Peritoneum (tissue), 1 donor: ENCODE data around the genes ASRGL1 and SCGB1A1.

GRCh38 chr11:61534654-61535261 is 26.2 kb downstream of the LRRC10B start:
- PRO-cap, result no peak

DNA sequence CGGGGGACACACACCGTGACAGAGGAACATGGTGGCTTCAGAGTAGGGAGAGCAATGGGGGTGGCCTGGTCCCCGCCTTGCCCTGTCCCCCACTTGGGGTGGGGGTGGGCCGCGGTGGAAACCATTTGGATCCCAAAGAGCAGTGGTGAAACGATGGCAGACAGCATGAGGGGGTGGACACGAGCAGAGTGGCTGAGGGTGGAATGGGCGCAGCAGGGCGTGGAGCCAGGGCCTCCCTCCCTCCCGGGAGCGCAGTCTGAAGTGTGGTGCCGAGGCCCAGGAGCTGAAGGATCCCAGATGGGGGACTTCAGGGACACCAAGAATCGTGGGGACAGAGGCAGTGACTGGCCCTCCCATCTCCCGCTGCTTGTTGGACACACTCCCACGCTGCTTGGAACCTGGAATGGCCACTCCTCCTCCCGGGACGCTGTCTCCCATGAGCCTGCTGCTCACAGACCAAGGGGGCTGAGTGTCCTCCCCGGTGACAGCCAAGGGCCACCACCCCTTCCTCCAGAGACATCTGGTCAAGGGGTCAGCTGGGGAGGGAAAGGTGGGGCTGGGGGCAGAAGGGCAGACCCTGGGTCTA is 26.8 kb downstream of the LRRC10B start:
- PRO-cap, result no peak

DNA sequence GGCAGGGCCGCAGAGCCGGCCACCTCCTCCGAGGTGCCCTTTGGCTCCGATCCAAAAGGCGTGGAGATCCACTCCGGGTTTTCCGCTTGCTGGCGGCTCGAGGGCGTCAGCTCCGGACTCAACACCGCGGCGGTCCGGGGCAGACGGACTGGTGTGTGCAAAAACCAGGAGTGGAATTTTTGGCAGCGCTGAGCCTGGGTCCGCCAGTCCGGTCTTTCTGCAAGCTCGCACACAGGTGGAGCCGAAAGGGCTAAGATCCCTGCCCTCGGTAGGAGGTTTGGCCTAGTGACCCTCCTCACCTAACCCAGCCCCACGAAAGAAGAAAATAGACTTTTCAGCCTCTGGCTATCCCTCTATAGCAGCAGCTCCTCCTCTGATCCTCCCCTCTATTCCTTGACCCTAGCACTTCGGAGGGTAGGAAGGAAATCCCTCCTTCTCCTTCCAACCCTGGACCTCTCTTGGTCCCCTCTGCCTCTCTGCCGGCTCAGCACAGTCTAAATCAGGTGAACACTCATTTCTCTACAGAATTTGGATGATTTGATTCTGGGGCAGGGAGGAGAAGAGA is 627 bp upstream of the SYT7 start:
- PRO-cap, result no peak

DNA sequence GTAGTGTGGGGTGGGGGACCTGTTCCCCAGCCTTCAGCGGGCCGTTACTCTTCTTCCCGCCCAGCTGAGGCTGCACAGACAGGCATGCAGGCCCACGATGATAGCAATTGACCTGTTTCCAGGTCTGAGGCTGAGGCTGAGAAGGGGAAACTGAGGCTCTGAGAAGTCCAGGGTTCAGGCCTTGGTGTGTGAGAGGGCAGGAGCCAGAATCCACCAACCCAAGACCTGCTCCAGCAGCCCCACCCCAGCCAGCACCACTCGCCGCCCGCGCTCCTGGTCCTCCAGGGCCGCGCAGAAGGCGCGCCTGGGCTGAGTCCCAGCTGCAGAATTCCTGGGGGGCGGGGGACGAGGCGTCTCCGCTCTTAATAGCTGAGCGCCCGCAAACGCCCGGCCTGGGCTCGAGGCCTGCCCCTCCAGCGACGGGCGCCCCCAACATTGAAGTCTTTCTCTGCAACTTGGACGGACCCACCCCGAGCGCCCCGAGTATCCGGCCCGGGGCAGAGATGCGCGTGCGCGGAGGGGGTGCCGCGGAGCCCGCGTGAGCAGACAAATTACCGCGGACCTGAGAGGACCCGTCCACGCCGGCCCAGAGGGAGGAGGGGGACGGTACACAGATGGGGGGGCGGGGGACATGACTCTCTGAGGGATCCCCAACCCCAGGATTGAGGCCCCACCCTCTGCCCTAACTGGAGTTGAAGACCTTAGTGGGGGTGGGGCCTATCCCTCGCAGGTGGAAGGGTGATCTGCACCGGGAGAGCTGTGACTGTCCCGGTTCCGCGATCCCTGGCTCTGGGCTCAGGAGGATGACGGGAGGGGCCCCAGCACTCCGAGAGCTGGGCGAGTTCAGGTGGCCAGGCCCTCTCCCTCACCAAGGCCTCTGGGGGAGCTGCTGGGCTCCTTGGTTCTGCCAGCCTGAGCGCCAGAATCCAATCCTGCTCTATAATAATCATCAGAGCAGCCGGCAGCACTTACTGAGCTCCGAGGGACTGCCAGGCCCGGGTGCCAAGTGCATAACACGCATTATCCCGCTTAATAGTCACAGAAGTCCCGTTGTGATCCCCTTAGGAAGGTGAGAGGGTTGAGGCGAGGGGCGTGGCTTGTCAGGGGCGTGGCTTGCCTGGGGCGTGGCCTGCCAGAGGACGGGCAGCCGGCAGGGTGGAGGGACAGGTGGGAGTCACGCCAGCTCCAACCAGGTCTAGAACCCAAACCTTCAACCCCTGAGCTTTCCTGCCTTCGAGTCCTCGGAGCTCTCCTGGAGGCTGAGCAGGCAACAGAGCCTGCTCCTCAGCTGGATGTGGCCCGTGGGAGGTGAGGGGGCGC is 6.9 kb upstream of the SYT7 start:
- PRO-cap, result no peak

DNA sequence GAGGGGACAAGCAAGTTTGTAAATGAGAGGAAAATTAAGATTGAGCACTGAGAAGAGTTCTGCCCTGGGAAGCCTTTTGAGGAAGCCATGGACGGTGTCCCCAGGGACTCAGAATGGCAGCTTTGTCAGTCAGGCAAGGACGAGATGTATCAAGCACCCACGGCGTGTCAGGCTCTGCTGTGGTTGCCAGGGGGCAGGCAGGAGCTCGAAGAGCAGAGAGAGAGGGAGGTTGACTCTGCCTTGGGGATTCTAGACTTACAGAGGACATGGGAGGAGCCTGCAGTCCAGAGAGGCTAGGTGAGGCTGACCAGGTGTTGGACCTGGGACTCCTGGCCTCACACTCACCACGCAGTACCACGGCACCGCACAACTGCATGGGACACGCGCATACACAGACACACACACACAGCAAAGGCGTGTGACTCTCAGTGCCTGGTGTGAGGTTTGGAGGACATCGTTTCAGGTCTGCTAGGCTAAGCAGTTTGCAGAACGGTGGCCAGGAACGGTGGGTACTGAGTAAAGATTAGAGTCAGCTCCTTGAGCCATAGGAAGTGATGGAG is 29.2 kb upstream of the SYT7 start:
- PRO-cap, result no peak

GRCh38 chr11:61688345-61688694 is 8.1 kb downstream of the DAGLA start:
- PRO-cap, result no peak

GRCh38 chr11:61826392-61826825 is 1.7 kb upstream of the FADS2 start:
- PRO-cap, result no peak

DNA sequence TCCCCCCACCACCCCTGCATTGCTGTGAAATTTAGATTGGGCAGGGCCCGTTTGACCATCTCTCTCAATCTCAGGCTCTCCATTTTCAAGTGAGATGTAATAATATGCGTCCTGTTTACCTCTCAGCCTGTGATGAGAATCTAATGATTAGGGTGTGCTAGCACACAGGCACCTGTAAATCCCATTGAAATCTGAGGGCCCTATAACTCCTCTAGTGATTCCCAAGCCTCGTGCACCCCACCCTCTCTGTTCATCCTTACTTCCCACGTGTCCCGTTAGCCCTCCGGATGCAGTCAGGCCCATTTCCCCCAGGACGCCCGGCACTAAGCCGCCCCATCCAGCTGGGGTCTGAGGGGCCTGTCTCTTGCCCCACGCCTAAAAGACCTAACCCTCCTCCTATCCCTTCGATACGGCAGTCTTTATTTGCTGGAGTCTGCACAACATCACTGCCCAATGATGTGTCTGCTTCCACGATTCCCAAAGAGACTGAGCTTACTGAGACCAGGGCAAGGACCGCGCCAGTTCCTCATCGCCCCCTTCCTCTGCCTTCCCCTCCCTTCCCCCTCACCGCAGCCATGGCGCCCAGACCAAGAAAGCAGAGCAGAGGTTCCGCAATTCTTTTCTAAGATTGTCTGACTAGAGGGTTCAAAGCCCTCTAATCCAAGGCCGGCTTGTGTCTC is 1.1 kb upstream of the FADS2 start:
- PRO-cap, result no peak

- PRO-cap, result no peak
These were observed 2.4 kb downstream of the FADS2 start for GRCh38 chr11:61830175-61831259.

DNA sequence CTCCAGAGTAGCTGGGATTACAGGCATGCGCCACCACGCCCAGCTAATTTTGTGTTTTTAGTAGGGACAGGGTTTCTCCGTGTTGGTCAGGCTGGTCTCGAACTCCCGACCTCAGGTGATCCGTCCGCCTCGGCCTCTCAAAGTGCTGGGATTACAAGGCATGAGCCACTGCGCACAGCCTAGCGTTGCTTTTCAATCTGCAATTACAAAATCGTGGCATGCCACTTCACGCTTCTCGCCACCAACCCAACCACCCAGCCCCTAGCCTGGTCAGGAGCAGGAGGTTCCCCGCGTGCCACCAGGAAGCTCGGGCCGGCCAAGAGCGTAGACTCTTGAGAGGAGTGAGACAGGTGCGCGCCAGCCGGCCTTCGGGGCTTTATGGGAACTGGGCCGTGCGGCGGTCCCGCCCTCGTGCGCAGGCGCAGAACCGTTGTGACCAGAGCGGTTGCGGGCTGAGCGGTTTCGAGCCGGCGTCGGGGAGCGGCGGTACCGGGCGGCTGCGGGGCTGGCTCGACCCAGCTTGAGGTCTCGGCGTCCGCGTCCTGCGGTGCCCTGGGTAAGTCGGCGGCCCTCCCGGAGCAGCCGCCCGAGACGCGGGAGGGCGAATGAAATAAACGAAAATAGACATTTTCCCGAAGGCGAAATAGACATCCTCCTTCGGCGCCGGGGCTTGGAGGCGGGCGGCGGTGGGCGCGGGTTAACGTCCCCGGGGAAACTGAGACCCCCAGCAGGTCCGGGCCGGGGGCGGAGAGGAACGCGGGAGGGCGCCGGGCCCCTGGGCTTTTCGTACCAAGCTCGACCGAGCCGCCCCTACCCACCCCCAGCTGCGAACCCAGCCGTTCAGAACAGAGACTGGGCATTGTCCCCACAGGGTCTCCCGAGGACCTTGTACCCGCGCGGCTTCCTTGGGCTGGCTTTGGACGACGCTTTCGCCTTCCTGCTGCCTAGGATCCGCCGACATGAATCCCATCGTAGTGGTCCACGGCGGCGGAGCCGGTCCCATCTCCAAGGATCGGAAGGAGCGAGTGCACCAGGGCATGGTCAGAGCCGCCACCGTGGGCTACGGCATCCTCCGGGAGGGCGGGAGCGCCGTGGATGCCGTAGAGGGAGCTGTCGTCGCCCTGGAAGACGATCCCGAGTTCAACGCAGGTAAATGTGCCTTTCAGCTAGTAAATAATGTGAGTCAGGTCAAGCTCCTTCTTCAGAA is at the start of gene ASRGL1:
Gene ASRGL1 (plus strand): TSS at position 430 of the 1,207 bp plus-strand sequence.
- PRO-cap, result unidirectional peak, plus-strand start at position 448 of the sequence

- PRO-cap, result no peak
These were observed 19.8 kb upstream of the SCGB1A1 start for GRCh38 chr11:62399067-62399492.

- PRO-cap, result no peak
These were observed at the start of gene SCGB1A1 for GRCh38 chr11:62418912-62419244. Gene SCGB1A1 (plus strand): TSS chr11:62419033.

DNA sequence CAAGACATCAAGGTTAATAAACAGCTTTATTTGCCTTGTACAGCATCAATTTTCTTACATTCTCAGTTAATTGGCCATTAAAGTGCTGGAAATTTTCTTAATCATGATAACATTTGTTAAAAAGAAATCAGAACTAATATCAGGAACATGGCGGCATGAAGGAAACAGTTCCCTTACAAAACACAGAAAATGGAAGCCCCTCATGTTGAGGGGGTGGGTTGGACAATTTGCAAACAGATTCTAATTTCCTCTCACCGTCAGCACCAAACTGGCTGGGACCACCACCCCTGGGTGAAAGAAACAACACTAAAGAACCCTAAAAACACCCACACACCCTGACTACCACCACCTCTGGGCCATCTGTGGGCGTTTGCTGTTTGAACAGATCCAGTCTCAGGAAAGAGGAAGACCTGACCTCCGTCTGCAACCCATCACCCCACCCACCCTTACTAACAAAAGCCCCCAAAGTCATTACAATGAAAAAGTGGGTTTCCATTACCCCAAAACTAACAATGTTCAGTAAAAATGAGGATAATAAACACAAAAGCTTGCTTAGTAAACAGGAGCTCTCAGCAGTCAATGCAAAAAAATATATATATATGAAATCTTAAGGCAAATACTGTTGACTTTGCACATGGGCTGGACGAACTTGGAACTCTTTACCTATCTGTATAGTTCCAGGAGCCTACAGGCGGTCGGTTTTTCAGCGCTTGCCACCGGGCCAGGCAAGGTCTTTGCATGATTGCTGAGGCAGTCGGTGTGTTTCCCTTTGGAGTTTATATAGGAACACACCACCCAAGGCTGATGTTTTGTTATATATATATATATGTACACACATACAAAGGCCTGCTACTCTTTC is 30.5 kb downstream of the AHNAK start:
- PRO-cap, result no peak

DNA sequence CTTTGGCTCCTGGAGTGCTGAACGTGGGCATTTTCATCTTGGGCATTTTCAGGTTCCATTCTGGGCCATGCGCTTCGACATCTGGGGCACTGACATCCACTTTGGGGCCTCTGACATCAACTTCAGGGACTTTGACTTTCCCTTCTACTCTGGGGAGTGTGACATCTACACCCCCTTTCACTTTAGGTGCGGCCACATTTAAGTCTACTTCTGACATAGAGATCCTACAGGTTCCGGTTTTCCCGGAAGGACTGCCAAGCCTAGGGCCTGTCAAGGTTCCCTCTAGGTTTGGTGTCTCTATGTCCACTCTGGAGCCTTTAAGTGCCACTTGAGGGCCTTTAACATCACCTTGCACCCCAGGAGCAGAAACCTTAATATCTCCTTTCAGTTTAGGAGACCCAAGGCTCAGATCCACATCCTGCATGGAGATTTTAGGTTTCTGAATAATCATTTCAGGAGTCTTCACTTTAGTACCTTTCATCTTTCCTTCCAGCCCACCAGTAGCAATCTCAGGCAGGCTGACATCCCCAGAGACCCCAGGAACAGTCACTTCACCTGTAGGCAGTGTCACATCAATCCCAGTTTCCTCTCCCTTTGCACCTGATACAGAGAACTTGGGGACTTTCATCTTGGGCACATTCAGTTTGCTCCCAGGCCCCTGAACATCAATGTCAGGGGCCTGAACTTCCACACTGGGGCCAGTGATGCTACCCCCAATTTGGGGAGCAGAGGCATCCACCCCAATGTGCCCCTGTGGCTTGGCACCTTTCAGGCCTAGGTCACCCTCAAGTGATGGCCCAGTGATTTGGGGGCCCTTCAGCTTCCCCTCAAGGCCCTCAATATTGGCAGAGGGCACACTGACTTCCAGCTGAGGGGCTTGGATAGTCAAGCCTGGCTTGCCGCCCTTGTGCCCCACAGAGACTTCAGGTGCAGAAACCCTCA is 13.8 kb downstream of the AHNAK start:
- PRO-cap, result no peak

- PRO-cap, result no peak
These were observed 10.3 kb downstream of the AHNAK start for GRCh38 chr11:62536072-62537027.

DNA sequence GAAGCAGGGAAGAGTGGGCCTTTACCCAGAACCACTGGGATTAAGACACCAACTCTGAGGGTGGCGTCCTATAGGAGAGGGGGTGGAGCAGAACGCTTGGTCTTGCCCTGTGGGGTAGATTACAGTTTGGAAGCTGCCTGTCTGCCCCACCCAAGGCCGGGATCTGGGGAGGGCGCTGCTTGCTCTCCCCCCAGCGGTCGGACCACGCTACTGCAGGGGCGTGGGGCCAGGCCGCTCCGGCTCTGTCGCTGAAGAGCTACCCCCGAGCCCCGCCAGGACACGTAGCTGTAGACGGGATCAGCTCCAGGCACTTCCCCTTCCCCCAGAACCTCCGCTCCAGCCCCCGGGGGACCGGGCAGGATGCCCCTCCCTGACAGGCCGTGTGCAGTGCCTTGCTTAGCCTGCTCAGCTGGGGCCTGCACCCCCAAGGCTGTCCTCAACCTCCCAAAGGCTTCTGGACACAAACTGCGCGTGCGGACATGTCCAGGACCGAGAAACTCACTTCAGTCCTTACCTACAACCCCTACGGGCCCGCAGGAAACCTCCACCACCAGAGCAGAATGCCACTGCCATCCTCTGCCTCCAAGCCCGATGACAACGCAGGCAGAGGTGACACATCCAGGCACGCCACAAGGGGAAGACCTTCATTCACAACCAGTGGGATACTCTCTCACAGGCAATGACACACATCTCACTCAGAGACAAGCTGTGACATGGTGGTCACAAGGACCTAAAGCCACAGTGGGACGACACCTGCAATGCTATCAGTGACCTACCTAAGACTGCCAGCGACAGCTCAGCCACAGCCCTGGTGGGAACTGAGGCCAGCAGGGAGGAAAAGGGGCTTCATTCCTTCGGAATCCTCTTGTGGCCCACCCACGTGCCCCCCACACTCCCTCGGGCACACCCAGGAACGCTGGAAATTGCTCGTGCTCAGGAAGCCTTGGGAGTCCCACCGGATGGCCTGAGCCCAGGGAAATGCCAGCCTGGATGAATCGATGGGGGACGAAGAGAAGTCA is 3.5 kb downstream of the AHNAK start:
- PRO-cap, result no peak

DNA sequence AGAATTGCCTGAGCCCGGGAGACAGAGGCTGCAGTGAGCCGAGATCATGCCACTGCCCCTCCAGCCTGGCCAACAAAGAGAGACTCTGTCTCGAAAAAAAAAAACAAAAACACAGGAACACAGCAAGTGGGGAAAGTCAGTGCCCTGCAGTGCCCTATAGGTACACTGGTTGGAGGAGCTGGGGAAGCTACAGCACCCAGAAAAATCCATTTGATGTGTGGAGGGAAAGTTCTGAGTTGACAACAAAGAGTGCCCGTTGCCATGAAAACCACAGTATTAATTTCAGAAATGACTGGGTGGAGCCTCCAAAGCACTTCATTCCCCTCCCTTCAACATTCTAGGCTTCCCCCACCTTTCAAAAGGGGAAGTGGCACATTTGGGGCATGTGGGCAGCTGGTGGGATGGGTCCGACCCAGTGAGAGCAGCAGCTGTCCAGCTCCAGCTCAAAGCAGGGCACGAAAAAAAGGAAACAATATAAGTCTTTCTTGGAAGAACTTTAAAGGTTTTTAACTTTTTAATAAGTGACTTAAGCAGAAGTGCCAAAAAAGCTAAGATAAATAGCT is 8.8 kb upstream of the AHNAK start:
- PRO-cap, result no peak

- PRO-cap, result no peak
These were observed 12.5 kb upstream of the AHNAK start for GRCh38 chr11:62558894-62559800.

DNA sequence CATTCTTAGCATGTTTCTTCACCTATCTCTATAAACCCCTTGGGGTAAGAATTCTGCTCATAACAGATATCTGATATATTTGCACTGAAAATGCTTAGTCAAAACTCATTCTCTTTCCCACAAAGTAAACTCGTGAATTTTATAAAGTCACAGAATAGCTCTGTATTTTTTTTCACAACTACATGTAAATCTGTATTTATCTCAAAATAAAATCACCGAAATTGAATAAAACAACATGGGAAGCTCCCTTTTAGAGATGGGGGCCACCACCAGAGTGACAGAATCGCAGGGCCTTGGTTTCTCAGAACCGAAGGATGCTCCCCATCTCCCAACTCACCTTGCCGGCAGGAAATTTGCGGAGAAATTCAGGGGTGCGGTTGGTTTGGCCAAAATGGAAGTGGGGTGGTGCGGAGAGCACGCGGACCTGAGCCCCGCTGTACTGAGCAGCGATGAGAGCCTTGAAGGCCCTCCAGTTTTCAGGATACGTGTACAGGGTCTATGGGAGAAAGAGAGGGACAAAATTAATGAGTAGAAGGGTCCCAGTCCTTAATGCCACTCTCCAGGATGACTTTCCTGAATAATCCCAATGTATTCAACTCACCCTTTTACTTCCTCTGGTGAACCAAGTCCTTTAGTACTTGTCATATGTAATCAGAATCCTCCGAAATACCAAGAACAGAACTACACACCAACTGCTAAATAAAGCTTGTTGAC is 1.3 kb downstream of the EEF1G start:
- PRO-cap, result no peak

- PRO-cap, result no peak
These were observed 726 bp downstream of the MTA2 start for GRCh38 chr11:62600891-62601386.